ENCODE measurements around a stretch of chr9.

DNA sequence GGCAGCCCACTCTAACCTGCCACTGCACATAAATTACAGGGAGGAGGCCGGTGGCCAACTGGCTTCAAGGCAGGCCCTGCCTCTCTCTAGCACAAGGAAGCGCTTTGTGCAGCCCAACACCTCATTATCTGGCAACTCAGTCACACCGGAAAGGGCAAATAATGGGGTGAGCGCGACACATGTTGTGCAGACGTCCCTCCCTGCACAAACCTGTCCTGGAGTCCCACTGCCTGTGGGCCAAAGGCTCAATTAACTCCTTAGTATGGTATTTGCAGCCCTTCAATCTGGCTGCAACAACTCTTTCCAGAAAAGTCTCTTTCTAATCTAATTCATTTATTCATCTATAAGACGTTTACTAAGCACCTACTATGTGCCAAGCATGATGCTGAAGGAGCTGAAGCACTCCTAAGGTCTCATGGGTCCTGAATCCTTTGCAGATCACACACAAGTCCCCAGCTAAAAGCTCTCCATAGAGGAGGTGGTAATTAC, 24.9 kb downstream of the SHB start:
- RRBS, result 85% methylated on average over 2 of the region's 7 CpGs

DNA sequence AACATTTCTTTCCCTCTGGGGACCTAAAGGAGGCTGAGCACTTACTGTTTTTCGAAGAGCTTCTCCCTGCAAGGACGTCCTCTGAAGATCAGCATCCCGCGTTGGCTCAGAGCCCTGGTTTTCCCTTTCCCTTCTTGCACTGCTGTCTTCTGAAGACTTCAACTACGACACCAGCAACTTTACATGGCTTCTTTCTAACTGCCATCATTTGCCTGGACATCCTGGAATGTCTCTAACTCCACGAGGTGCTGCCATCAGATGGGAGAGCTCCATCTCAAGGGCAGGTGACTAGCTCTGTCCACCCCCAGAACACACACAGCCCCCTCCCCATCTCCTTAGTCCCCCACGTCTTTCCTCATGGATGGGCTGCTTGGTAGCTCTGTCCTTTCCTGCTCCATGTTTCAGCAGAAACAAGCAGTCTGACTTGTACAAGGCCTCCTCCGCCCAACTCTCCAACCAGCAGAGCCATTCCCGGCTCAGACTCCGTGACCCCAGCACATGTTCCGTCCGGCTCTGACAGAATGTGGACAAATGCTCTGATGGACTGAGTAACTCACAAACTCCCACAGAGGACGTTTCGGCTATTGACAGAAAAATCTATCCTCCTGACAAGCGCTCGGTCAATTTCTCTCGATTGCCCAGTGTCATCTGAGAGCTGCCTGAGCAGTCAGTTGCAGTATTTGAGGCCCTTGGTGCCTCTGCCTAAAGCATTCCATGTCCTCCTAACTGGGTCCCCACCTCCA, 17.0 kb downstream of the SHB start:
- RRBS, result no CpG with 5 or more reads among the region's 17 CpGs

GRCh38 chr9:38058069-38058639, 10.9 kb downstream of the SHB start:
- RRBS, result no CpG with 5 or more reads among the region's 5 CpGs

DNA sequence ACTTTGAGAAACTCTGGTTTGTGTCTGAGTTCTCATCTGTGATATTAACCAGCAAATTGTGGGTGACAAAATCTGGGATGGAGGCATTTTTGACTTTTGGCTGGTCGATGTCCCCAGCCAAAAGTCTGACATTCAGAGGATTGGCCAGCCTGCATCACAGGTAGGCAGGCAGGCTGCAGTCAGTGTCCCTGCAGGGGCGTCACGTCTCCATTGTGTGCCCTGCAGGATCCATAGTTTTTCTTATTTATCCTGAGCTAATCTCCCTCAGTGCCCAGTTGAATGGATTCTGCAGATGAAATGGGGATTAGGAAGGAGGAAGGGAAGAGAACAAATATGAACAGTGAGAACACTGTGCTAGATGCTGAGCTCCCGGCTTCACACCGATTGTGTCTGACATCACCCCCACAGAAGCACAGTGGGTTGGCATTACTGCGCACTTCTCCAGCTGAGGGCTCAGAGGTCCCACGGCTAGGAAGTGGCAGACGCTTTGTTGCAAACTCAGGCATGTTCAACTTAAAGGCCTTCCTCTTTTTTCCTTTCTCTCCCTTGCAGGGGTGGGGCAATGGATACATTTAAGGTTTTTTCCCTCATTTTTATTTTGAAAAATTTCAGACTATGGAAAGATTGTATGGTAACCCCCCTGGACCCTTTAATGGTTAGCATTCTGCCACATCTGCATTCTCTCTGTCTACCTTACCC, 15.4 kb upstream of the SHB start:
- RRBS, result no CpG with 5 or more reads among the region's 8 CpGs

DNA sequence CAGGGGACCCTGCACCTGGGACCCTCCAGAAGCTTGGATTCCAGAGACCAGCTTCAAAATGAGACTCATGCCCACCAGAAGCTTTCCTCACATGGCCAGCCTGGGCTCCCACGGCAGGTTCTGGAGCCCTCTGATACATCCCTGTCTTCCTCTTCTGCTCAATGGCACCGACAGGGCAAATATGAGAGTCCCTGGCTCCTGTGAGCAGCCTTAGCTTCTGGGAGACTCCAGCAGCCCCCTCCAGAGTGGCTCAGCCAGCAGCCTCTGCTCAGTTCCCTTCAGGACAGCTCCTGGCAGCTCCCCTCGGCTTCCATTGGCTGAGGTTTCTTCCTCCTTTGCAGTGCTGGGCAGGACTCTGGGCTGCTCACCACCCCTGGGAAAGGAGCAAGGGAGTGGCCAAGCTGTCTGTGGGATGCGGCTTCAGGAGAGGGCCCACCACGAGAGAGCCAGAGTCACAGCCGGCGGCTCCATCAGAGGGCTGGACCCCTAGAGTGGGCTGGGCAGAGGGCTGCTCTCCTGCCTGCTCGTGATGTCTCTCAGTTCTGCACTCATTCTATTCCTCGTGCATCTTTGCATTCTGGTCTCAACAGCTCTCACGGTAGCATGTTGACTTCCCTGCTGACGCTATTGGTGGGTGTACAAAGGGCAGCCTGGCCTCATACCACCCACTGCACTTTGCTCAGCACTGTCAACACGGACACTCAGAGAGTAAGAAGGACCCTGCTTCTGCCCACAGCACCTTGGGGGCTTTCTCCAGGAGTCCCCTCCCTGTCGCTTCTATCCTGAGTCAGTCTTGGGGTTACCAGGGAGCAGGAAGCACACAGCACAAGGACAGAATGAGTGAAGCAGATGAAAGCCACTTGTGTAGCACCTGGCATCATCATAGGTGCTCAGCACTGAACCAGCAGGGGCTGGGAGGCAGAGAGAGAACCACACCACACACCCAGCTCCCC, 81.0 kb upstream of the ALDH1B1 start:
- RRBS, result no CpG with 5 or more reads among the region's 13 CpGs

DNA sequence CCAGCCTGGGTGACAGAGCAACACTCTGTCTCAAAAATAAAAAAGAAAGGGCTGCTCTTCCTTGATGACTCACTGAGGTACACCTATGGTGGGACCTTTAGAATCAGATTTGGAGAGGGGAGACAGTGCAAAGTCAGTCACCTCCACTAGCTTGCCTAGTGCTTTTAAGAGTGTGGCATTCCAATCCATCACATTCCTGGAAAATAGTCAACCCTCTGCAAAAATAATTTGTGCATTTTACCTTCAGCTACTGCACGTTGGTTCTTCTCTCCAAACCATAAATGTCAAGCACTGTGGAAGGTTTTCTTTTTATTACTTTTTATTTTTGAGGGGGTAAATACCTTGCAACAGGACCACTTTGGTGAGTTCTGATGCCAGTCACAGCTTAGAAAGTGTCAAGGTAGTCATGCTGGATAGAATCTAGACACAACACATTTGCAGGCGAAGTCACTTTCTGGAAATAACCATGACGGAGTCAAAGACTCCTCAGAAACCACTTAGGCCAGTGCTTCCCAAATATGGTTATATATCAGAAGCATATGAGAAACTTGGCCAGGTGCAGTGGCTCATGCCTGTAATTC, 9.3 kb upstream of the ALDH1B1 start:
- RRBS, result no CpG with 5 or more reads among the region's 3 CpGs

DNA sequence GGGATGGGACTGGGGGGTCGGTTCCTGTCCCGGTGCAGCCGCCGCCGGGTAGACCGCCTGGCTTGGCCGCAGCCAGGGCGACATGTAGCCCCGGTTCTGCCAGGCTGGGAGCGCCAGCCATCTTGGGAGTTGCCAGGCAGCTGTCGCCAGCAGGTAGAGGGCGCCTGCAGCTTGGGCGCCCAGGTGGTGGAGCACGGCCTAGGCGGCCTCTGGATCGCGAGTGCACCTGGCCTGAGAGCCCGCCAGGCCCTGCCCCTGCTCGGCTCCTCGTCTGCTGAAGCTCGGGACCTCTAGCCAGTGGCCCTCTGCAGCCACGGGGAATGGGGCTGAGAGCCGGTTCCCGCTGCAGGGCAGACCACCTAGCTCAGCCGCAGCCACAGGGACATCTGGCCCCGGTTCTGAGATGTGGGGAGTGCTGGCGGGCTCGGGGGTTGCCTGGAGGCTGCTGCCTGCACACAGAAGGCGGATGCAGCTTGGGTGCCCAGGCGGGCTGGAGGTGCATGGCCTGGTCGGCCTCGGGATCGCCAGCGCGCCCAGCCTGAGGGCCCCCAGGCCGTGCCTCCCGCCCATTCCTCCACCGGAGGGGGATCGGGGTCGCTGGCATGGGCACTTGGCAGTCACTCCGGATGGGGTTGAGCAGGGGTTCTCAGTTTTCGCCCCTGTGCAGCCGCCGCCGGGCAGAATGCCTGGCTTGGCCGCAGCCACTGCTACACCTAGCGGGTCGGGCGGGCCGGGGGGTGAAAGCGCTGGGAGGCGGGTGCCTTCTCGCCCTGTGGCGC, 663 bp upstream of the ANKRD18A start:
- RRBS, result 3% methylated on average over 13 of the region's 54 CpGs

- RRBS, result 19% methylated on average over 4 of the region's 73 CpGs
Observed at GRCh38 chr9:38621839-38622916, 1.8 kb upstream of the ANKRD18A start.

- RRBS, result no CpG with 5 or more reads among the region's 10 CpGs
Observed at GRCh38 chr9:38706398-38706867, 13.5 kb downstream of the FAM240B start.

DNA sequence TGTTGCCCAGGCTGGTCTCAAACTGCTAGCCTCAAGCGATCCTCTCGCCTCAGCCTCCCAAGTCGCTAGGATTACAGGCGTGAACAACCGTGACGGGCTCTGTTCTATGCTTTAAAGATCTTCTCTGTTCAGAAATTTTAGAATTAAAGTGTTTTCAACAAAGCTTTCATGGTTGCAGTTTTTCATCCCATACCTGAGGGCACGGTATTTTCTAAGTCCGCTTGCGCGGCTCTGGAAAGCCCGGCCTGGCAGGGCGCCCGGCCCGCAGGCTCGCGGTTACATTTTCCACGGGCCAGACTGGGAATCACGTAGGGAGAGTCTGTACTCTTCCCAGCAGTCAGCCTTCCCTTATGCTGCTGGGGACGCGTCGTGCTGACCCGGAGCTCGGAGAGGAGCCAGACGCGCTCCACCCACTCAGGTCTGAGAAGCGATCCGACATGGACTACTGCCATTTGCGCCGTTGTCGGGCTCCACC, 435.8 kb downstream of the SPATA31A1 start:
- RRBS, result no CpG with 5 or more reads among the region's 30 CpGs

- RRBS, result no CpG with 5 or more reads among the region's 20 CpGs
Observed at GRCh38 chr9:39874108-39874289, 518.5 kb downstream of the SPATA31A1 start.

DNA sequence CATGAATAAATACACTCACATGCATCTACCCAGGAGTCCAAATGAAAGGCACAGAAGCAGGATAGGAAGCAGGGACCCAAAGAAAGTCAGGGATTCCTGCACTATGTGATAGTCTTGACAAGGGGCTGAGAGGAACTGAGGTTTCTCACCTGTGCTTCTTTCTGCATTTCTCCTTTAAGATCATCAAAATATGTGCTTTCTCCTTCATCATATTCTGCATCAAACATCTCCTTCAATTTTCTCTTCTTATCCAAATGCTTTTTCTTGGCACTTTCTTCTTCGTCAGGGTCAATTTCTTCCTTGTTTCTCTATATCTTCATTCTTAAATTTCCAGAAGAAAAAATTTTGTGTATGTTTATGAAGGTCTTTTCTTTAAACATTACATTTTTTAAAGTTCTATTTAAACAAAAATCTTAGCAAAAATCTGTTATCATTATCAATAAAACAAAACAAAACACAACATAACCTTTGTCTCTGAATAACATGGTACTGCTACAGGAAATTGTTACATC, 550.4 kb downstream of the FOXD4L6 start:
- RRBS, result no CpG with 5 or more reads among the region's 1 CpG

- RRBS, result no CpG with 5 or more reads among the region's 2 CpGs
Observed at GRCh38 chr9:40597673-40598143, 530.8 kb downstream of the FOXD4L6 start.

DNA sequence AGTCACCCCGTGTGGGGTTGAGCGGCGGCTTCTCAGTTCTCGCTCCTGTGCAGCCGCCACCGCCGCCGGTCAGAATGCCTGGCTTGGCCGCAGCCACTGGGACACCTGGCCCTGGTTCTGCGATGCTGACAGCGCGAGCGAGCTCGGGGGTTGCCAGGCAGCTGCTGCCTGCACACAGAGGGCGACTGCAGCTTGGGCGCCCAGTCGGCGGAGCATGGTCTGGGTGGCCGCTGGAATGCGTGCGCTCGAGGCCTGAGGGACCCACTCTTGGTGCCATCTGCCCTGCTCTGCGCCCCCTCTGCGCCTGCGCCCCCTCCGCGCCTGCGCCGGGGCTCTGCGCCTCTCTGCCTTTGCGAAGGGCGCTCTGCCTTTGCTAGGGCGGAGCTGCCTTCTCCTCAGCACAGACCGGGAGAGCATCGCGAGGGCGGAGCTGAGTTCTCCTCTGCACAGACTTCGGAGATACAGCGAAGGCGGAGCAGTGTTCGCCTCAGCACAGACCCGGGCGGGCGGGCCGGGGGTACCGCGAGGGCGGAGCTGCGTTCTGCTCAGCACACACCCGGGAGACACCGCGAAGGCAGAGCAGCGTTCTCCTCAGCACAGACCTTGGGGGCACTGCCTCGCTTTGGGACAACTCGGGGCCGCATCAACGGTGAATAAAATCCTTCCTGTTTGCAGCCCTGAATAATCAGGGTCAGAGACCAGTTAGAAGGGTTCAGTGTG, 84.8 kb upstream of the ZNG1F start:
- RRBS, result no CpG with 5 or more reads among the region's 57 CpGs

DNA sequence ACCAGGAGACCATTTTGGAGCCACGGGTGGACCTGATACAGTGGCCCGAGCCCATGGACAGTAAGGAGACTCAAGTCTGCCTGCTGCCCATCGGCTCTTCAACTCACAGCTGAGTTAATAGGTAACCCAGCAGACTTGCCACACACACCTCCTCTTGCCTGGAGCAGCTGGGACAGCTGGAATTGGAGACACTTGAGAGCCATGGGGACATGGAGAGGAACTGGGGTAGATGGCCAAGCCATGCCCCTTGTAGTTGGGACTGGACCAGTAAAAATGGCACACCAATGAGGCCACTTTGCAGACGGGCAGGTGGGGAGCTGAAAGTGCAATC, 936.2 kb downstream of the SPATA31A6 start:
- RRBS, result no CpG with 5 or more reads among the region's 4 CpGs

DNA sequence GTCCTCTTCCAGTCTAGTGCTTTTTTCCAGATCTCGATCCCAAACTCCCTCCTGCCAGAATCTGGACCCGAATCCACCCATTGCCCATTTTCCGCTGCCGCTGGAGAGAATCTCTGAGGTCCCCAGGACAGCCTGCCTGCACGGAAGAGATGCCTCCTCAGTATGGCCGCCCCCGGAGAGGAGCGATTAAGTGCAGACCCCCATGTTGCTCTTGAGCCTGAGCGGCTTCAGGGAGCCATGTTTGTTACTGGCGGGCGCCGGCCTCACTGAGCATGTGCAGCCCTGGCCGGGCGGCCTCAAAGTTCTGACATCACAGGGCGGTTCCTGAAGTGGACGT, 1342.9 kb downstream of the SPATA31A7 start:
- RRBS, result no CpG with 5 or more reads among the region's 16 CpGs

DNA sequence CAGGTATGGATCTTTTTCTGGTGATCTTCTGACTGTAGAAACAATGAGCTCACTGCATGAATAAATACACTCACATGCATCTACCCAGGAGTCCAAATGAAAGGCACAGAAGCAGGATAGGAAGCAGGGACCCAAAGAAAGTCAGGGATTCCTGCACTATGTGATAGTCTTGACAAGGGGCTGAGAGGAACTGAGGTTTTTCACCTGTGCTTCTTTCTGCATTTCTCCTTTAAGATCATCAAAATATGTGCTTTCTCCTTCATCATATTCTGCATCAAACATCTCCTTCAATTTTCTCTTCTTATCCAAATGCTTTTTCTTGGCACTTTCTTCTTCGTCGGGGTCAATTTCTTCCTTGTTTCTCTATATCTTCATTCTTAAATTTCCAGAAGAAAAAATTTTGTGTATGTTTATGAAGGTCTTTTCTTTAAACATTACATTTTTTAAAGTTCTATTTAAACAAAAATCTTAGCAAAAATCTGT, 1906.0 kb downstream of the FOXD4L5 start:
- RRBS, result no CpG with 5 or more reads among the region's 2 CpGs

DNA sequence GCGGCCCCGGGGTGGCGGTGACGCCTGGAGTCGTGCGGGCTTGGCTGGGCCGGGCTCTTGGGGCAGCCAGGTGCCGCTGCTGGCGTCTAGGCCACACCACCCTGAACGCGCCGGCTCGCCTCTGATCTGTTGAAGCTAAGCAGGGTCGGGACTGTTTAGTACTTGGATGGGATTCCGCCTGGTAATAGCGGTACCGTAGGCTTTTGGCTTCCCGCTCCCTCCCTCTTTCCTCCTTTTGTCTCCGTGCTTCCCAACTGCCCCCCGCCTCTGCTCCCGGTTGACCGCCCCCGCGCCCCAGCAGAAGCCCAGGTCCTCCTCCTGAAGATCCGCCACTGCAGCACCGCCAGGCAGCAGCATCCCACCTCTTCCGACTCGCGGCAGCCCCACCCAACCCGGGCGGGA, 1471.9 kb downstream of the FOXD4L5 start:
- RRBS, result 41% methylated on average over 4 of the region's 31 CpGs

- RRBS, result no CpG with 5 or more reads among the region's 14 CpGs
Observed at GRCh38 chr9:63813842-63814327, 1471.1 kb downstream of the FOXD4L5 start.

DNA sequence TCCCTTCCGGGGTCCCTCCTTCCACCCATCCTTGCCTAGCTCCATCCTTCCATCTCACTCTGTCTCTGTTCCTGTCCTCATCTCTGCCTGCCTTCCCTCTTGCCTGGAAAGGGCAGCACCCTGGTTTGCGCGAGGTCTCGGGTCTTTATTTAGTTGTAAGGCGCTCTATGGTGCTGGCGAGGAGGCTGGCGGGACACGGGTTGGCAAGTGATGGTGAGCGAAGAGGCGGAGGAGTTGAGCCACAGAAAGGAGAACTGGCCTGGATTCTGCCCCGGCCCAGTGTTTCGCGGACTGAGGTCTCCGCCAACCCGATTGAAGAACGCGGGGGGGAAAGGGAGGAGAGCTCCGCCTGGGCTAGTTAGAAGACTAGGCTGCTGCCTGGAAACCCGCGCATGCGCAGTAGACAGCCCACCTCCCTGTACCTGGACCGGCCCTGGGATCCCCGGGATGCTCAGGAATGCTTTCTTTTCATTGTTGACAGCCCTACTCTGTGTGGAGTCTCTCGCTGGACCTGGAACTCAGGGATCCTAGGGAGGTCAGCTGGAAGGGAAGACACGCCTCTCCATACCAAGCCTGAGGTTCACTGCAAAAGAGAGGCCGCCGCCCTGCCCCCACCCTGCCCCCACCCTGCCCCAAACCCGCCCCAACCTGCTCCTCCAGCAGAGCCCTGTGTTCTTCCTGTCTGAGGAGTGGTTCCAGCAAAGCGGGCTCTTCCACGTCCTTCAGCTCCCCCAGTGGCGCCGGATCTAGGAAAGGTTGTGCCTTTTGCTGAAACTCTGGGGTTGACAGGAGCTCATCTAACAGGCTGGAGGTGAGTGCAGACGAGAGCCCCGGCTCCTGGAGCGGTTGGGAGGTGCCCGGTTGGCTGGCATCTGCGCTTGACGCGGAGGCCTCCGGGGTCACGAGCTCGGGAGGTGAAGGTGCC, 1467.7 kb downstream of the FOXD4L5 start:
- RRBS, result 85% methylated on average over 3 of the region's 42 CpGs

All from GM12891 (cell line).